Mesothelial cell of epicardium (in vitro differentiated cells): ENCODE measurements around a stretch of chr2.

GRCh38 chr2:44075373-44076078 is 79.7 kb upstream of the LRPPRC start:
- PRO-cap: no peak

DNA sequence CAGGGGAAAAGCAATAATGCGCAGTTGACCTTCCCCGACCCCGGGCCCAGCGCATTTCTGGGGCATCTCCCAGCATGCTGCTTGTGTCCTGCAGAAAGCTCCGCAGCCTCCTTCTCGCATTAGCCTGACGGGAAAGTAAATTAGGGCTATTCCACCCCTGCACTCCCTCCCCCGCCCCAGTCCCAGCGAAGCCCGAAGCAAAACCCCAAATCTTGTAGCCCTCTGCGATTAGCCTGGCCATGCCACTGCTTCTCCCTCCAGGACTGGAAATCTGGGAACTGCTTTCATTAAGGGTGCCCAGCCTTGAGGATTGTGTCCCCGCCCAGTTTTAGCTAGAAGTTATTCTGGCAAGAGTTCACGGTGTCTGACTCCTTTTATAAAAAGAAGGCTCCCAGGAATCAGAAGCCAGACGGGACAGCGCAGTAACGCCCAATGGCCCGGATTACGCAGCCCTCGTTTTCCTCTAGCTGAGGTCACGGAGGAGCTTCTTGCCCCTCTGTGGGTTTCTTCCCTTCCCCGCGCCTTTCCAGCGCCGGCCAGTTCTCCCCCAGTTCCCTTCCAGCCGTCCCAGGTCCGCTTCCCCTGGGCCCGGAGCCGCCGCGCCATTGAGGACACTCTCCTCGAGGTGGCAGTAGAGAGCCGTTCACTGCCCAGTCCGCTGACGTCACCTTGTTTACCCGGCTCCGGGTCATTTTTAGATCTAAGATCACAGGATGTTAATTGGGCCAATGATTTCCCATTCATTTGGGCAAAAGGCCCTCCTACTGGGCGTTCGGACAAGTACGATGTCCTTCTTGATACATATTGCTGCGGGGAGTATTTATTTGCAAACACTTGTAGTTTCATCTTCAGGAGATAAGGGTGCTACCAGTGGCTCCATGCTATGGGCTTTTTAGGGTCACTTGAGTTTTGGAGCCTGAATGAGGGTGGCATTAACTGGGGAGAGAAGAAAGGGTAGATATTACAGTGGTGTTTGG is 81.6 kb upstream of the PPM1B start:
- PRO-cap: unidirectional peak, plus-strand start at position 744 of the sequence

DNA sequence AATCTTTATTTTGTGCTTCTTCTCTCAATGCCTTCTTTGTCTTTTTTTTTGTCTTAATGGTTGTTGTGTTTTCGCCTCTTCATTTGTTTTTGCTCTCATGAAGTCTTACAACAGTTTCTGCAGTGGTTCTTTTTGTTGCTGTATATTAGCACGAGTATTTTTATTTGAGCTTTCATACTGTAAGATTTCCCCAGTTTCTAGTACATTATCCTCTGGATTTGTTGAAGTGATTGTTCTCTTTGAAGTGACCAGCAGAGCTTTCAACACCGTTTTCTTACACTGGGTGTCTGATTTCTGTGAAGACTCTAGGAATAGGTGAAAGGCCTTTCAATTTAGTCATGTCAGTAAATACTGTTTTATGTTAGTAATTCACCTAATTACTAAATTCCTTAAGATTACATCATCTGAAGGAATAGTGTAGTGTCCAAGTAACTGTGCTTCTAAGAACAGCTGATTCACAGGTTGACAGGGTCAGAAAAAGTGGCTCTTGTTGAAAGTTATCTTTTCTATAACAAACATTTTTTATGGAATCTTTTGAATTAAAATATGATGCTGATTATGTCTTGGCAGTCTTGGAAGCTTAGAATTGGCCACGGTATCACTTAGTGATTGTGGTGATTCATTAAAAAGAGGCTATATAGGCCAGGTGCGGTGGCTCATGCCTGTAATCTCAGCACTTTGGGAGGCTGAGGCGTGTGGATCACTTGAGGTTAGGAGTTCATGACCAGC is 2.4 kb downstream of the PPM1B start:
- PRO-cap: no peak

- PRO-cap: no peak
Observed at GRCh38 chr2:44201028-44202230, 32.8 kb downstream of the PPM1B start.

DNA sequence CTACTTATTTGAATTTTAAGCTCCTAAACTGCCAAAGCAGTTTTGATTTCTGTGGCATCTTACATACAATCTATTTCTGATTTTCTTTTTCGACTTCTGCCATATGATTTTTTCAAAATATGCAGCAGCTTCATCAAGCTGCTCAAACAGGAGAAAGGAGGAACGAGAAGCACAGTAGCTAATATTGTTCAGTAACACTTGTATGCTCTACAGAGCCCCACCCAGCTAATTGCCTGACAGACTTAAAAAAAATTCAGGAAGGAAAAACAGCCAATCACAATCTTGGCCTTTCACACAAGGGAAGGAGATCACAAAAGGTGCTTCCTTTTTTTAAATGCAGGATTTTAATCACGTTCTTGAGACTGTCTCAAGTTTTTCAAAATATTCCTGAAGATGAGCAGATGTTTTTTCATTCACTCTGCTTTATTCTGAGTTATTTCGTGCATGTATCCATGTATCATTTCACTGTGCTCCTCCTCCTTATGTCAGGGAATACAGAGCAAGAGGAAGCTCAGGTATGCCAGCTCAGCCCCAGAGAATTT is 233.2 kb upstream of the SIX3 start:
- PRO-cap: no peak

- PRO-cap: no peak
Observed at GRCh38 chr2:44778272-44779346, 162.9 kb upstream of the SIX3 start.

GRCh38 chr2:44786558-44786863 is 155.0 kb upstream of the SIX3 start:
- PRO-cap: no peak

GRCh38 chr2:44802456-44803420 is 138.8 kb upstream of the SIX3 start:
- PRO-cap: no peak

DNA sequence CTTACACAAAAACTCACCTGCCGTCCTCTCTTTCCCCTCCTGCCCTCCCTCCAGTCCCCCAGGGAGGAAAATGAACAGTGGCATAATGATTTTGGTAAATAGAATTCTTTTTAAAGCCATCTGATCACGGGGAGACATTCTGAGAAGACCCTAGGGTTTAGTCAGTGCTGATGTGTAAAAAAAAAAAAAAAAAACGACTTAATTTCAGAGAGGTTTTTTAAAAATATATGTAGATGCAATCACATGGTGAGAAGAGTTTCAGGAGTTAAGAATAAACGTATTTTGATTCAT is 135.1 kb upstream of the SIX3 start:
- PRO-cap: no peak

- PRO-cap: no peak
Observed at GRCh38 chr2:44949599-44950172, 8.2 kb downstream of the SIX3 start.

- PRO-cap: no peak
Observed at GRCh38 chr2:45169266-45170219, 160.3 kb upstream of the SIX2 start.

DNA sequence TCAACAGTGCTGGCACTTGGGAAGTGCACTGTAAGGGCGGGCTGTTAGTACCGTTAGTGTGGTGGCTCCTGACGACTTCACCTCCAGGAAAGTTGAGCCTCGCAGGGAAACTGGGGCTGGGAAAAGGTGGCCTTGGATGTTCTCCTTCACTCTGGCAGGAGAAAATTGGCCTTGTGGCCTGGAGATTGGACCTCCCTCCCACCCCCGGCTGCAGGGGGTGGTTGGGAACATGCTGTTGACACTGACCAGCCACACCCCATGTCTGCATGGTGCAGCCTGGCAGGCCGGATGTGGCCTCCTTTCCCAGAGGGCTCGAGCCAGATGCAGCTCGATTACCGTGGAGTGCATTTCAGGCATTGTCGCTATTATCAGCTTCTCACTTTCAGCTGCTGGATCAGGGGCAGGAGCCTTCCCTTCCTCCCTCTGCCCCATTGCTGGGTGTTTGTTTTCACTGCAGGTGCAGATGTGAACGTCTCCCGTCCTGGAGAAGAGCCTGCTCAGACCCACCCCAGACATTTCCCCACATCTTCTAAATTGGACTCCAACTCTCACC is 210.9 kb upstream of the SIX2 start:
- PRO-cap: no peak

- PRO-cap: no peak
Observed at GRCh38 chr2:45722960-45723528, 71.6 kb downstream of the PRKCE start.

DNA sequence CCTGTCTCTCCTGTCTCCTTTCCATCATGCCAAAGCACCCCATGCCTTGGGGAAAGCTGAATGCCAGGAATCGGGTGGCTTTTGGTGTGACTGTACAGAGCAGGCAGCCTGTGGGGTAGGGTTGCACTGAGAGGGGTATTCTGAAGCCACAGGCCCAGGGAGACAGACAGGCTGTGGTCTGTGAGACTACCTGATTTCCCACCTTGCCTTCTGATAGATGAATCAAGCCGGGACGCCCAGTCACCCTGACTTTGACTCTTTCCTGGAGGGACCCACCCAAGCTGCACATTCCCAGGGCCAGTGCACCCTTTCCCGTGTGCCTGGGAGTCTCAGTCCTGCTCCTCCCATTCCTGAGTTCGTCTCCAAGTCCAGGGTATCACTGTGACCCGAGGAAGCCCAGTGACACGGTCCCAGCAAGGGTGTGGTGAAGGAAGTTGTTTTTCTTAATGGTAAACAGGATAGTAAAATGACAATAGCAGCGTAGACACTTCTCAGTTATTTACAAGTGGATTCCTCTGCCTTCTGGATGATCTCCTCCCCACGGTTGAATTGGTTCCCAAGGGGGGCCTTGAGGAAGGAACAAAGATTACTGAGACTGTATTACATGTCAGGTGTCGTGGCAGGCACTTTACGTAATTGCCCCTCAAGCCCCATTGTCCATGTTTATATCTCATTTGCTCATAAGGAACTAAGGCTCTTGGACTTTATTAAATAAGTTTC is 123.2 kb downstream of the PRKCE start:
- PRO-cap: no peak

GRCh38 chr2:45839429-45839694 is 187.9 kb downstream of the PRKCE start:
- PRO-cap: no peak

DNA sequence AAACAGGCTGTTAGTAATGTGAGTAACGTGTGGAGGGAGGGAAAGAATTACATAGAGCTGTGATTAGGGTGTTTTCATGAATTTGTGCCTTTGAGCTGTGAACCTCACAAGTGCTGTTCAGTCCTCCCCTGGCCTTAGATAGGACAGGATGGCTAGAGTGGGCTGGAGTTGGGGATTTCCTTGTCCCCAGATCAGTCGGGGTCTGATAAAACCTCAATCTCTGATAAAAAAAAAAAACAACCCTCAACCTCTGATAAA is 297.0 kb upstream of the EPAS1 start:
- PRO-cap: no peak

GRCh38 chr2:46002572-46002943 is 294.6 kb upstream of the EPAS1 start:
- PRO-cap: no peak

- PRO-cap: no peak
Observed at GRCh38 chr2:46020373-46020921, 276.8 kb upstream of the EPAS1 start.

- PRO-cap: no peak
Observed at GRCh38 chr2:46032140-46032658, 265.0 kb upstream of the EPAS1 start.

- PRO-cap: no peak
Observed at GRCh38 chr2:46142501-46143237, 154.5 kb upstream of the EPAS1 start.